PC-3 (cell line): Measurements from ENCODE around the gene MRPS24.

DNA sequence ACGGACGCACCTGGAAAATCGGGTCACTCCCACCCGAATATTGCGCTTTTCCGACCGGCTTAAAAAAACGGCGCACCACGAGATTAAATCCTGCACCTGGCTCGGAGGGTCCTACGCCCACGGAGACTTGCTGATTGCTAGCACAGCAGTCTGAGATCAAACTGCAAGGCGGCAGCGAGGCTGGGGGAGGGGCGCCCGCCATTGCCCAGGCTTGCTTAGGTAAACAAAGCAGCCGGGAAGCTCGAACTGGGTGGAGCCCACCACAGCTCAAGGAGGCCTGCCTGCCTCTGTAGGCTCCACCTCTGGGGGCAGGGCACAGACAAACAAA is 53.1 kb upstream of the HECW1 start:
- RAMPAGE, long total RNA, result start-site peak on the minus strand centred at position 169 of the sequence, 80 bp wide, 18 and 9 reads in 2 replicates

DNA sequence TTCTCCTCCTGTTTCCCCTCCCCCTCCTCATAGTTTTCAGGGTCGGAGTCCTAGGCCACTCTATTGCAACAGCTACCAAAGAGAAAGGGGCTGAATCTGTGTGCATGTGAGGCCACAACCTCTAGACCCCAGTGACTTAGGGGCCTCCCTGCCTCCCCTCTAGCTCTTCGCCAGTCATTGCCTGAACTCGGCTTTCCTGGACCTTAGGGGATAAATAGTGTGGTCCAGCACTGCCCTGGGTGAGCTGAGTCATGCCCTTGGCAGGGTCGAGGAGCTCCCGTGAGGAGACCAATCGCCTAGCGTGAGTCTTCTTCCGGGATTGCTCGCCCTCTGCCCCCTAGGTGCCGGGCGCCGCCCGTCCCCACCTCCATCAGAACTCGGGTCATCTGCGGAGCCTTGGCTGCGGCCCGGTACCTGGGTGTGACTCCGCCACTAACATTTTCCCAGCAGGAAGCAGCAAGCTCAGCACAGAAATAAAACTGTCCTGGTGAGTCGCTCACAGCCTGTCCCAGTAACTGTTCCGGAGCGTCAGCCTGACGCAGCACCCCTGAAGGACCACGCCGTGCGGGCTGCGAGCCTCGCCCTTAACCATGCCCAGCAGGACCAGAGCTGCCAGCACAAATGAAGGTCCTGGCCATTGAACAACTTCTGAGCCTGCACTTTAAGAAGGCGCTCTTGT is 136.5 kb downstream of the HECW1 start:
- RAMPAGE, long total RNA, result no peak

GRCh38 chr7:43607997-43608983 is 25.4 kb downstream of the STK17A start:
- RAMPAGE, long total RNA, result no peak

- RAMPAGE, long total RNA, result no peak
These were observed 54.6 kb downstream of the STK17A start for GRCh38 chr7:43637400-43637982.

GRCh38 chr7:43648642-43649161 is 65.8 kb downstream of the STK17A start:
- RAMPAGE, long total RNA, result no peak

DNA sequence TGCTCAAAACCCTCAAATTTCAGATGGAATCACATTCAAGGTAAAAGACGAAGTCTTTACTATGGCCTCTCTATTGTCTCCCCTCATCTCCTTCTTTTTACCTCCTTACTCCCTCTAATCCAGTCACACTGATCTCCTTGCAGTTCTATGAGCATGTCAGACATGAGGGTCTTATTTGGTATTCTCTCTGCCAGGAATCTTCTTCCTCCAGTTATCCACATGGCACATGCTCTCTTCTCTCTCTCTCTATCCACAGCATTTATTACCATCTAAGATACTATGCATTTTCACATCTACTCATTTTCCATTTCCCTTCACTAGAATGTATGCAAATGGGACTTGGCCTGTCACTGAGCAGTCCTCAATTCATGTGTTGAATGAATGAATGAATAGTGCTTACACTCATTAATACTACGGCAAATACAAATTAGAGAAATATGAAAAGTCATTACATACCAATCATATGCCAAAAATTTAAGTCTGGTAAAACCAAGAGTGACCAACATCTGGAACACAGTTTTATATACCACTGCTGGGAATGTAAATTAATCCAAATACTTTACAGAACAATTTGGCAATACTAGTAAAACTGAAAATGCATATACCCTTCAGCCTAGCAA is 34.0 kb downstream of the COA1 start:
- RAMPAGE, long total RNA, result no peak

DNA sequence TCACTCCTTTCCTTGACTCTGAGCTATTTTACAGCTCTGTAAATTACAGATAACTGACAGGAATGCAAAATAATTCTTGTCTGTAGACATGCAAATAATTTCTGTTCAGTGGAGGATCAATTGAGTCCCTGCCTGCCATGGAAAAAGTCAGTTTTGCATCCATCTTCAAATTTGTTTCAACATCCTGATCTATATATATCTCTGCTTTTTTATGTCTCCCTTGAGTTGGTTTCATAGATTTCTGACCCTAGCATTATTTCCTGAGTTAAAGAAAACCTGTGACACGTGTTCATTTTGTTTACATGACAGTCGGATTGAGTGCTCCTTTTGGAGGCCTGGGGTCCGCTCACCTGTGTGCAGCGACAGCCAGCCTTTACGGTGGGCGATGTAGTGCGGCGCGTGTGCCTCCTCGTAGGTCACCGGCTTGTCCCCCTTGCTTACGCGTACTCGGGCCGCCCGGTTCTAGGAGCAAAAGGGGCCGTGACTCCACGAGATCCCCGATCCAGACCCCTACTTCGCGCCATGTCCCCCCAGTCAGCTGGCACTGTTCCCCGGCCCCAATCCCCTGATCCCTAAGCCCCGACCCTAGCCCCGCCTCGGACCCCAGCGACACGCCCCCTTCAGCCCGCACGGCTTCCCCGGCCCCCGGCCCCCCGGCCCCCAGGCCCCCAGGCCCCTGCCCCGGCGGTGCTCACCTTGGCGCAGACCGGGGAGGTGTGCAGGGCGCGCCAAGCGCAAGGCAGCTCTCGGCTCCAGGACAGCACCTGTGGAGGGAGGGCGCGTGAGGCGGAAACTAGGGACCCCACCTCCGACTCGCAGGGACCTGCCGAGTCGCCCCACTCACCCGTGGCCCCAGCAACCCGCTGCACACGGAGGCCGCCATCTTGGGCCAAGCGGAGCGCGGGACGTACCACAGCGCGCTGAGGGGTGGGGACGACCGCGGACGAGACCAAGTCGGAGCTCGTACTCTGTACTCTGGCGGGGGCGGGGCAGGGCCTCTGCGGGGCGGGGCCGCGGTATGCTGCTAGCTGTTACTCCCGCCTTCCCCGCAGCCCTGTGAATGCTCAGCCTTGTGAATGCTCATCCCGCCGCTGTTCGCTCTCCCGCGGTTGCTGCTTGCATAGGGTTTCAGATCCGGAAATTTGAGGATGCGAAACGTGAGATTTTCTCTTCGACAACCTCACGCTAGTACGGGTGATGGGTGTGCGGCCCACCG is at the start of gene MRPS24:
Gene MRPS24 (minus strand): TSS at position 905 of the 1,216 bp plus-strand sequence.
- RAMPAGE, long total RNA, result start-site peak on the minus strand centred at position 908 of the sequence, 36 bp wide, 812 and 515 reads in 2 replicates

- RAMPAGE, long total RNA, result no peak
These were observed 20.2 kb upstream of the SPDYE1 start for GRCh38 chr7:43977387-43978075.

GRCh38 chr7:44066709-44067401 is 1.5 kb upstream of the PGAM2 start:
- RAMPAGE, long total RNA, result no peak

DNA sequence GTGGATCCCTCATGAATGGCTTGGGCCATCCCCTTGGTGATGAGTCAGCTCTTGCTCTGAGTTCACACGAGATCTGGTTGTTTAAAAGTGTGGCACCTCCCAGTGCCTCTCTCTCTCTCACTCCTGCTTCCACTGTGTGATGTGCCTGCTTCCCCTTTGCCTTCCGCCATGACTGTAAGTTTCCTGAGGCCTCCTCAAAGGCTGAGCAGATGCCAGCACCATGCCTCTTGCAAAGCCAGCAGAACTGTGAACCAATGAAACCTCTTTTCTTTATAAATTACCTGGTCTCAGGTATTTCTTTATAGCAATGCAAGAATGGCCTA is 4.9 kb upstream of the GCK start:
- RAMPAGE, long total RNA, result no peak

- RAMPAGE, long total RNA, result no peak
These were observed 22.9 kb downstream of the YKT6 start for GRCh38 chr7:44223664-44224095.

DNA sequence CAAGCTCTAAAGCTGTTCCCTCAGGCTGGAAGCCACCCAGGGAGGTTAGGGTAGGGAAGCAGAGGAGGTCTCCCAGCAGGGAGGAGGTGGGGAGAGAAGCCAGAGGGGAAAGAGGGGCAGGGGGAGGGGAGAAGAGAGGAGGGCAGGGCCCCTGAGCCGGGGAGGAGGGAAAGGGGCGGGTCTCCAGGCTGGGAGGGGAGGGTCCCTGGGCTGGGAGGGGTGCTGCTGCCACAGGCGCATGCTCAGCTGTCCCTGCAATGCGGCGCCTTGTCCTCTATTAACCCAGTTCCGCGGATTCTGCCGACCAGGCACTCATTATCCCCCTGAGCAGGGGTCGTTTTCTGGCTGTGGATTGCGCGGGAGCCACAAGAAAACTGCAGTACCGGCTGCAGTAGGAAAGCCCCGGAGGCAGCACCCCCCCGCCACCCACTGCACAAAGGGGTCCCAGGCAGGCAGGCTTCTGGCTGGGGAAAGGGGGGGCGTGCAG is 49.3 kb downstream of the CAMK2B start:
- RAMPAGE, long total RNA, result no peak

- RAMPAGE, long total RNA, result no peak
These were observed 3.9 kb downstream of the NUDCD3 start for GRCh38 chr7:44486575-44486985.

DNA sequence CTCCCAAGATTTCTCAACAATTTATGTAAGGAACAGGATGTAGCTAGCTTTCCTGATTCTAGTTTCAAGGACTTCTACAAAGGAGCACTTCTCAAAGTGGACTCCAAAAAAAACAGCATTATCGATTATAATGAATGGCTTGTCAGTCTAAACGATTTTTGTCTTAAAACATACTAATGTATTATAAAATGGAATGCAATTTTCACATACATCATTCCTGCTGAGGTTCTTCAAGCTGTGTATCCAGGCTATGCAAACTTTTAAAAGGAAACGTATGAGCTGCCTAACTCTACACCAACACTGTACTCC is 3.5 kb downstream of the NUDCD3 start:
- RAMPAGE, long total RNA, result no peak

- RAMPAGE, long total RNA, result no peak
These were observed 21.8 kb downstream of the NPC1L1 start for GRCh38 chr7:44519152-44519853.

GRCh38 chr7:44605624-44605895 is 867 bp upstream of the OGDH start:
- RAMPAGE, long total RNA, result no peak

DNA sequence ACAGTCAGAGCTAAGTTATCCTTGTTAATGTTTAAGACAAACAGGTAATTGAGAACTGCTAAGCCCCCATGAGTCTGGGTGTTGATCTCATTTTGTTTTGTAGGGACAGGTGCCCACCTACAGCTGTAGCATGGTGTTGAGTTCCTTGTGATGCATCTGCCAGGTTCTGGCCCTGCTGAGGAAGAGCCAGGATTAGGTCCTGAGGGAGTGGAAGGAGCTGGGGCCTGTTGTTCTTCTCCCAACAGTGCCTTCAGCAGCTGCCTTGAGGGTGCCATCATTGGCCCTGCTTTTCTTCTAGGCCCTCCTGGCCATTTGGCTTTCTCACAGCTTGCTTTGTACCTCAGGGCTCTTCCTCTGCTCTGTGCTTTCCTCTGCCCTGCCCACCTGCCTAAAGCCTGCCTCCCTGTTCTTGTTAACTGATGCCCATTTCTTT is 22.7 kb downstream of the OGDH start:
- RAMPAGE, long total RNA, result no peak

GRCh38 chr7:44634258-44634581 is 27.8 kb downstream of the OGDH start:
- RAMPAGE, long total RNA, result no peak

GRCh38 chr7:44735356-44735774 is 13.3 kb upstream of the ZMIZ2 start:
- RAMPAGE, long total RNA, result no peak

DNA sequence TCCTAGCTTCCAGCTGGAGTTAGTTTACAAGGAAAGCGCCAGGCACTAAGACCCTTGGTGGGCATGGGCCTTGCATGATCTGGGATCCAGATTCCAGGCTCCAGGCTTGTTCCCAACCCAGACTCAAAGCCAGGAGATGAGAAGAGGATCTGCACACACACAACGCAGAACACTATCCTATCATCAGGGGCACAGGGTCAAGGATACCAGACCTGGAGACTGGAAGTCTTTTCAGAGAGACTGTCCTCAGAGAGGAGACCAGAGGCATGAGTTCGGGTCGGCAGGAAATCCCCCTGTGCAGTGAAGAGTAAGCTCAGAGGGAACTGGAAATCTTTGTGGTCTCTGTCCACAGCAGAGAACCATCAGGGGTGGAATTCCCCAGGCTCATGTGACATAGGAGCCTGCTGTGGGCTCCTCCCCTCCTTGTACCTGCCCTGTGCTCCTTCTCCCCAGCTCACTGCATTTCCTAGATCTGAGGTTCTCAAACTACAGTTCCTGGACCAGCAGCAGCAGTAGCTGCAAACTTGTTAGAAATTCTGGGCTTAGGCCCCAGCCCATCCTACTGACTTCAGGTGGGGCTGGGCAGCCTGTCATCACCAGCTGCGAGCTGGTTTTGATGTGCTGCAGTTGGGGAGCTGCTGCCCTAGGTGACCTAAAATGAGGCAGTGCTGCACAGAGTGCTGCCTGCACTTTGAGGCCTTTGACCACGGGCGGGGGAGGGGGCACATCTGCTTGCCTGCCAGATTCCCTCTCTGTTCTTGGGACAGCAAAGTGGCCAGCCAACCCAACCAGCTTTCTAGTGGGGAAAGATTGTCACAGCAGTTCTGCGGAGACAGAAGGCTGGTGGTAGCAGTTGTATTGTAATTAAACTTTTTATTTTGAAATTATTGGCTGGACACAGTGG is 2.4 kb downstream of the ZMIZ2 start:
- RAMPAGE, long total RNA, result no peak